Progenitor cell of endocrine pancreas (in vitro differentiated cells): ENCODE measurements around the gene CRYBB2.

- PRO-cap, result no peak
Observed at GRCh38 chr22:25007698-25007951, 55.1 kb downstream of the KIAA1671 start.

GRCh38 chr22:25015152-25015822, 62.8 kb downstream of the KIAA1671 start:
- PRO-cap, result no peak

DNA sequence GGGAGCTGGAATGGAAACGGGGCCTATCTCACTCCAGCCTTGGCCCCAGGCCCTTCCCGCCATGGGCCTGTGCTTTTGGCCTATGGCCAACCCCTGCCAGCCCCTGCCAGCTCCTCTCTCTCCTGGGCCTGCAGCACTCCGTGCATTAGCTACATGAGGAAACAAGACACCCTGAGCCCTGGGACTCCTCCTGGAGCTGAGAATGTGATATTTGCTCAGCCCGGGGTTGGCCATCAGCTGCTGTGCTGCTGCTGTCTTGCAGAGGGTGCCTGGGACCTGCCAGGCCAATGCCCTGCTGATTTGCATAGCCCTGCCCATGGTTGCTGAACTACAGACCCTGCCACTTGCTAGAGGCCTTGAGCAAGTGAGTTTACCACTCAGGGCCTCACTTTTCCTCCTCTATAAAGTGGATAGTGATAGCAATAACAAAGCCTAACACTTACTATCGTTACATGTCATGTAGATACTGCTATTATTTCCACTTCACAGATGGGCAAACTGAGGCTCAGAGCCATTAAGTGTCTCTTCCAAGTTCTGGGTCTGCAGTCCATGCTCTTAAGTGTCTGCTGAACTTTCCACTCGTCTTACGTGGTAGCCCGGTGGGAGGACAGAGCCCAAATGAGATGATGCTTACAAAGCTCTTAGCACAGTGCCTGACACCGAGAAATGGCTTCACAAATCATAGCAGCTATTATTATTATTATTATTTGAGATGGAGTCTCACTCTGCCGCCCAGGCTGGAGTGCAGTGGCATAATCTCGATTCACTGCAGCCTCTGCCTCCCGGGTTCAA, 99.7 kb downstream of the KIAA1671 start:
- PRO-cap, result no peak

DNA sequence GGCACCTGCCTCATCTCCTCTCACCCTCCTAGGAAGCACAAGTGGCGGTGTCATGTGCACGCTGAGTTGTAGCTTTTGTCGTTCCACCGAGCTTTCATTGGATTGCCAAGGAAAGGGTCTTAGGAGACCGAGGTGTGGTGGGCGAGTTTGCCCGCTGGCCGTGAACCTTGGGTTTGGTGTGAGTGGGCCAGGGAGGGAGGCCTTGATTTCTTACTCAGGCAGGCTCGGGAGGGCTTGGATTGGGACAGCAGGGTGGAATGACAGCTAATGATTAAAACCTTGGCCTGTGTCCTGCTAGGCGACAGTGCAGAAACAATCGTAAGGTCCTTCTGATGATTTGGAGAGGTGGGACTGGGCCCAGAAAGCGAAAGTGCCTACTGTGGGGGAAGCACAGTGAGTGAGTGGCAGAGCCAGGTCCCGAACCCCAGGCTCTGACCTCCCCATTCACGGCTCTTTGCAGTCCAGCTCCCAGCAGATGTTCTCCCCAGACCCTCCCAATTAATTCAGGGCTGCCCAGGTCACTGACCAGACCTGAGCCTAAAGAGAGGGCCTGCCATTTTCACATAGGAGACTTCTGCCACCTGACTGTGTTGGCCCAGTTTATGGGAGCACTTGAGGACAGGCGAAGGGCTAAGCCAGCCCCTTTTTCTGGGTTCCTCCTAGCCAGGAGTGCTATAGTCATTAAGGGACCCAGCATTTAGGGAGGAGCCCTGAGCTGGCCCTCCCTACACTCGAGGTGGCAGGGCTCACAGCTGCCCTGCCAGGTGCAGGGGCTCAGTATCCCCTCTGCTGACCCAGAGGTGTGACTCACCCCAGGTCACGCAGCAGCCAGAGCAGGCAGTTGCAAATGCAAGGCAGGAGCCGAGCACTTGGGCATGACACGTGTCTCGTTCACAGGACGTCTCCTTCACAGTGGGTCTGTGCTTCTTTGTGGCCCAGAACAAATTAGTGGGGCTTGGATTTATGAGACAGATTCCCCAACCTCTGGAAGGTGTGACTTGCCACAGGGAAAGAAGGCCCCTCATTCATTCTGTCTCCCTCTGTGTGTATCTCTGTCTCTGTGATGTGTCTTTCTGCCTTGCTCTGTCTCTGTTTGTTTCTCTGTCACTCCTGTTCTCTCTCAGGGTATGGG, 86.5 kb upstream of the CRYBB3 start:
- PRO-cap, result no peak

GRCh38 chr22:25219537-25219891, at the start of gene CRYBB2:
Gene CRYBB2, plus strand, starts transcription at chr22:25219639.
- PRO-cap, result no peak

DNA sequence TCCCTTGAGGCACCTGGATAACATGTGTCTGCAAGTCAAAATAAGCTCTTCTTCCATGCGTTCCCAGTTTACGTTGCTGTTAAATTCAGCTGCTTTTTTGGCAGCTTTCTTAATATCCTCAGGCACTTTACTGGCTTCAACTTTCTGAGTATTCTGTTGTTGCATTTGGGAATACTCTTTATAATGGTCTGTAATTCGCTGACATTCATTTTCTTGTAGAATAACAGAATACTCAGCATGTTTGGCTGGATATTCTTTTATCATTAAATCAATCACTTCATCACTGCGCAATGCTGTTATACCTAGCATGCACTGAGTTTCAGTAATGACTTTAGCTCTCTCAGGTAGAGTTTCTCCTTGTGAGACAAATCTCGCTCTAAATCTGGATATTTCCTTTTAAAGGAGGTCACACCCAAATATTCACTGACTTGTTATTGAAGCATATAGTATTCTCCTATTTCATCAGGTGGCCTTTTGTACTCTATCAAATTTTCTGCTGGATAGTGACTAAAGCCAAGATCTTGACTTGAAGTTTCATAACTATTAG, 130.5 kb downstream of the CRYBB2 start:
- PRO-cap, result no peak

GRCh38 chr22:25402912-25403445, 161.5 kb upstream of the GRK3 start:
- PRO-cap, result no peak

- PRO-cap, result no peak
Observed at GRCh38 chr22:25406522-25406742, 158.0 kb upstream of the GRK3 start.

- PRO-cap, result no peak
Observed at GRCh38 chr22:25675348-25675741, 66.6 kb upstream of the MYO18B start.

GRCh38 chr22:25742774-25743393, 896 bp downstream of the MYO18B start:
- PRO-cap, result no peak

GRCh38 chr22:25743394-25744057, 1.5 kb downstream of the MYO18B start:
- PRO-cap, result no peak

- PRO-cap, result no peak
Observed at GRCh38 chr22:26548822-26549474, 36.7 kb upstream of the TFIP11 start.

DNA sequence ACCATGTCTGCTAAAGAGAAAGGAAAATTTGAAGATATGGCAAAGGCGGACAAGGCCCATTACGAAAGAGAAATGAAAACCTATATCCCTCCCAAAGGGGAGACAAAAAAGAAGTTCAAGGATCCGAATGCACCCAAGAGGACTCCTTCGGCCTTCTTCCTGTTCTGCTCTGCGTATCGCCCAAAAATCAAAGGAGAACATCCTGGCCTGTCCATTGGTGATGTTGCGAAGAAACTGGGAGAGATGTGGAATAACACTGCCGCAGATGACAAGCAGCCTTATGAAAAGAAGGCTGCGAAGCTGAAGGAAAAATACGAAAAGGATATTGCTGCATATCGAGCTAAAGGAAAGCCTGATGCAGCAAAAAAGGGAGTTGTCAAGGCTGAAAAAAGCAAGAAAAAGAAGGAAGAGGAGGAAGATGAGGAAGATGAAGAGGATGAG, 29.2 kb downstream of the TPST2 start:
- PRO-cap, result no peak

- PRO-cap, result no peak
Observed at GRCh38 chr22:27113124-27113689, 491.4 kb downstream of the CRYBA4 start.

DNA sequence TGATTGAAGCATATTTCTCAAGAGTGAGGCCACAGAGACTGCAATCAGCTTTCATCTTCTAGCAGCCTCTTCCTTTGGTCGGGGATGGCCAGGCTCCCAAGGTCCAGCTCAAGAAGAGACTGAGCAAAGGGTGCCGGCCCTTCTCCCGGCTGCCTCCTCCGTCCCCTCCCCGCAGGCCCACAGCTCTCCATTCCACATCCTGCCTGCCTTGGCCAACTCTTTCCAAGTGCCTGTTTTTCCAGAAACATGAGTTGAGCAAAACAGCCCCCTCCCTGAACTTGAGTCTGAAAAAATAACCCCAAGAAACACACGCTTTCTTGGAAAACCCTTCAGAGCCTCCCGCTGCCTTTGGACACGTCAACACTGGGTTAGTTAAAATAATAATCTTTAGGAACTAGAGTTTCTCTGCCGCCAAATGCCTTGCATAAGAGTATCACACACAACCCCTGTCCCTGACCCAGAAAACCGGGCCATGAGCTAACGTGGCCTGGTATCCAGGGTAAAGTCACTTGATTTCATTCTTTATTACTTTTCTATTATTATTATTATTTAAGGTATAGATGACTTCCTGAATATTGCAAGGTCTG, 587.4 kb downstream of the MN1 start:
- PRO-cap, result no peak

DNA sequence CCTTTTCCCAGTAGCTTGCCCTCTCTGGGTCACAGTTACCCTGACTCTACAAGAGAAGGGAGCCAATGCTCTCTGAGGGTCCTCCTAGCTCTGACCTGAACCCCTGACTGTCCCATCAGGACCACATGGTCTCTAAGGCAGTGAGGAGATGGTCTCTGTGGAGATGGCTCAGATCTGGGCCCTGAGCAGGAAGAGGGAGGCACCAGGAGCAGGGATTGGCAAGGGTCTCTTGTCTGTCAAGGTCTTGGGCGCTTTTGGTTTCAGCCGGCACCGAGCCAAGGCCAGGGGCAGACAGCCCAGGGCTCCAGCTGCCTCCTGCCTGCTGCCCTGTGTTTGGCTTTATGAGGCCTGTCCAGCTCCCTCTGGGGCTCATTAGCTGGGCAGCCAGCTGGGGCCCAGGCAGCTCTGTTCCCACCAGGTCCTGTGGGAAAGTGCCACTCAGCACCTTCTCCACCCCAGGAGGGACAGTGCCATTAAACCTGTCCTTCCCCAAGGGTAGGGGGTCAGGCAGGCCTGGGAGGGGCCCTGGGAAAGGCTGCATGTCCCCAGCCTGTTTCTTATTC, 559.8 kb downstream of the MN1 start:
- PRO-cap, result no peak

DNA sequence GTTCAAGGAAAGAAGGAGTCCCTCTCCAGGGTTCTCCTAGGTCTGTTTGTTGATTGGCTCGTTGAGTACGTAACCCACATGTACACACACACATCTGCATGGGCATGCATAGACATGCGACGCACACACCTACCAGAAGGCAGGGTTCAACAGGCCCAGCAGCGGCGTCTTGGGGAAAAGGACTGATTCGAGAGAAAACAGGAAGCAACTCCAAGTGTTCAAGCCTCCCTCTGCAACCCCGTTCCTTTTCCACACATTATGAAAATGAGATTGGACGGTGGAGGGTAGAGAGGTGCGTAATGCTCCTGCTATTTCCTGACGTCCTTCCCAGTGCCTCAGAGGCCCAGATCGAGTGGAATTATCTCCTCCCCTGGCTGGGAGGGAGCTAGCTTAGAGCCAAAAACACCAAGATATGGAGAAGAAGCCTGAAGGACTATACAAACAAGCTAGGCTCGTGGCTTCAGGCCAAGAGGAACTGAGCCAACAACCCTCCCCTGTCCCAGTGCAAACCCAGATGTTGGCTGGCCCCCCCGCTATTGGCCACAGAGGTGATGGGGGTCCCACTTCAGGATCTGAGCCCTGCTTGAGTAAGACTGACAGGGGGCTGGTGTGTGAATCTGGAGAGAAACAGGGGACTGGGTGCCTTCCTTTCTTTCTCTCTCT, 289.2 kb downstream of the MN1 start:
- PRO-cap, result no peak

DNA sequence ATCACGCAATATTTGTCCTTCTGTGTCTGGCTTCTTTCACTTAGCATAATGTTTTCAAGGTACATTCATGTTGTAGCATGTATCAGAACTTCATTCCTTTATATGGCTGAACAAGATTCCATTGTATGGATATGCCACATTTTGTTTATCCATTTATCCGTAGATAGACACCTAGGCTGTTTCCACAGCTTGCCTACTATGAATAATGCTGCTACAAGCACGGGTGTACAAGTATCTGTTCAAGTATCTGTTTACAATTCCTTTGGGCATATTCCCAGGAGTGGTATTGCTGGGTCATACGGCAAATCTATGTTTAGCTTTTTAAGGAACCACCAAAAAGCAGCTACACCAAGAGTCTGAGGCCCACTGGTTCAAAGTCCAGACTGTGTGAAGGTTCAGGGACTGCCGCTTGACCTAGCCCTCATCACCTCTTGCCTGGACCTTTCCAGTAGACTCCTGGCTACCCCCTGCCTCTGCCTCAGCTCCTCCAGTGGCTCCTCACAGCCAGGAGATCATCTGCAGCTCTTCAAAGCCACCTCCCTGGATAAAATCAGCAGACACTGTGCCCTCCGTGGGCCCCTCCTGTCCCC, 160.5 kb downstream of the MN1 start:
- PRO-cap, result no peak

- PRO-cap, result no peak
Observed at GRCh38 chr22:27778139-27779026, 23.2 kb downstream of the MN1 start.

- PRO-cap, result no peak
Observed at GRCh38 chr22:27783759-27784148, 17.8 kb downstream of the MN1 start.